Left lung (tissue), 1 donor: Measurements from ENCODE around the genes AP2A2 and KRTAP5-2.

DNA sequence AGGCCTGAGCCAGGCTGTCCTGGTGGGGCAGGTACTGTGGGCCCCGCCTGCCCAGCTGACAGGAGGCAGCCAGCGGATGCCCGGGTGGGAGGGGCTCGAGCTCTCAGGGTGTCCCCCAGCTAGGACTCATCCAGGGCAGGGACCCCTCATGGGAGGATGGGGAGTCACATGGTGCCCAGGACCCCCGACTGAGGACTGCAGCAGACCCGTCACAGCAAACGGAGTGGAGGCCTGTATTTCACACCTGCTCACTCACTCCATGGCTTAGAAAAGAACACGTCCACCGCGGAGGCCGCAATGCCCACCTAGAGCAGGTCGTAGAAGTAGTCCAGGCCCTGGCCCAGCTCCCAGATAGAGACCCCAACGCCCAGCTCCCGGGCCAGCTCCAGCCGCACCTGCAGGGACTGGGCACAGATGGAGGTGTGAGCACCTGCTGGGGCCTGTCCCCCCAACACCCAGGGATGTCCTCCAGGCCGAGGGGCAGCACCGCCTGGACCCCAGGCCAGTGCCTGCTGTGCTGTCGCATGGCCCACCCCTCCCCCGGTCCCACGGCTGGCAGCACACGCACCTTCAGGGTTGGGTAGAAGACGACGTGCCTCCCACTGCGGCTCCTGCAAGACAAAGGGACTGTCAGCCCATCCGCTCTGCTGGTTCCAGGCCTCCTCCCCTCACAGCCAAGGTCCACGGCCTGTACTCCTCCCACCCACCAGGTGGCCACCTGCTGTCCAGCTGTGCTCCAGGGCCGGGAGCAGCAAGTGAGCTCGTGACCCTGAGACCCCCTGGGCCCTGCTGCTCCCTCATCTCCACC is 27.1 kb downstream of the TSPAN4 start:
- PRO-cap: no peak

DNA sequence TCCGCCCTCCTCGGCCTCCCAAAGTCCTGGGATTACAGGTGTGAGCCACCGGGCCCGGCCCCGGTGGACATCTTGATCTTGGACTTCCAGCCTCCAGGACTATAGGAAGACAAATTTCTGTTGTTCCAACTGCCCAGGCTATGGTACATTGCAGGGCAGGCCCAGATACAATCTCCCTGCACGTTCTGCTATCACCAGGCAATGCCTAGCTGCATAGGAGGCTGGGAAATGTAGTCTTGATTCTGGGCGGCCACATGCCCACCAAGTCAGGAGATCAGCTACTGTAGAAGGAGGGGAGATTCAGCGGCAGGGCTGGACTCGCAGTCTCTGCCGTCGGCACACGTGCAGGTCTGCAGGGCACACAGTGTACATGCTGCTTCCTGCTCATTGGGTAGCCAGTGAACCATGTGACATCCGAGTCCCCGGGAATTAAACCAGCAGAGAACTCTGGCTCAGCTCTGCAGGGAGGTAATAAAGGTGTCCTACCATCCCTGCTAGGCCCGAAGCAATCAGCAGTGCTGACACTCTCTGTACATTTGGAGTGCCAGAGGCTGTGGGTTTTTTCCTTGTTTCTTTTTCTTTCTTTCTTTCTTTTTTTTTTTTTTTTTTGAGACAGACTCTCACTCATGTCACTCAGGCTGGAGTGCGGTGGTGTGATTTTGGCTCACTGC is 6.5 kb upstream of the AP2A2 start:
- PRO-cap: no peak

GRCh38 chr11:925120-926288 is at the start of gene AP2A2:
Gene AP2A2, plus strand, starts transcription at chr11:925870.
- PRO-cap: bidirectional peak, plus-strand start at chr11:925870, minus-strand start at chr11:925808

DNA sequence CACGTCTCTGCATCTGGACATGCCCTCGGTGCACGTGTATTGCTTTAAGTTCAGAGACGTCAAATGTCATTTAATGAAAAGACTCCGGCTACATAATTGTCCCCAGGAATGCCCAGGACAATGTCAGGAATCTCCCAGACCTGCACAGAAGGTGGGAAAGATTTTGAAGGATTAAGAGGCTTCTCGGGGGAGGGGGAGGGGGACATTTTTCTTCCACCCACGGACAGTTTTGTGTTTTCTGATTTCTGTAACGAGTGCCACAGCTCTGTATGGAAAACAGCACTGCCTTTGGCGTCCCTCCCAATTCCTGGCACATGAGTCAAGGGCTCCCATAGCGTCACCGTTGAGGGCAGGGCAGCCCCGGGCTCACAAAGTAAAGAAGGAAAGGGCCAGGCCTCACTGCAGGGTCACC is 24.2 kb upstream of the MUC6 start:
- PRO-cap: no peak

GRCh38 chr11:1229562-1230013 is 6.7 kb downstream of the MUC5B start:
- PRO-cap: no peak

- PRO-cap: no peak
Measured at GRCh38 chr11:1237133-1237614, 14.3 kb downstream of the MUC5B start.

DNA sequence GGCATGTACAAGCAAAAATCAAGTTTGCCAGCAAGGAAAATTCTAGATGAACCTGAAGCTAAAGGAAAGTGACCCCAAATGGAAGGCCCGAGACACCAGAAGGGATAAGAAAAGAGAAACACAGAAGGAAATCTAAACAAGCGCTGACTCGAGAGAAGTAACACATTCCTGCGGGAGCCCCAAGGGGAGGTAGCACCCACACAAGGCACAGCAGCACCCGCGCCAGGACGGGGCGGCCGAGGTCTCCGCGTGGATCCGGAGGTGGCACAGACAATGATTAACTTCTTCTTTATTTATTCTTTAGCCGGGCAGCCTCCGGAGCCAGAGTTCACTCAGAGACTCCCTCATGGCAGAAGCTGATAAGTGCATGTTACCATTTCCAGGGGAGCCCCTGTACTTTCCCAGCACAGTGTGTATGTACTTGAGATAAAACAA is 5.1 kb downstream of the TOLLIP start:
- PRO-cap: no peak

GRCh38 chr11:1309897-1310806 is 720 bp upstream of the TOLLIP start:
- PRO-cap: bidirectional peak, plus-strand start at chr11:1310028, minus-strand start at chr11:1310071; bidirectional peak, plus-strand start at chr11:1310243, minus-strand start at chr11:1310252

DNA sequence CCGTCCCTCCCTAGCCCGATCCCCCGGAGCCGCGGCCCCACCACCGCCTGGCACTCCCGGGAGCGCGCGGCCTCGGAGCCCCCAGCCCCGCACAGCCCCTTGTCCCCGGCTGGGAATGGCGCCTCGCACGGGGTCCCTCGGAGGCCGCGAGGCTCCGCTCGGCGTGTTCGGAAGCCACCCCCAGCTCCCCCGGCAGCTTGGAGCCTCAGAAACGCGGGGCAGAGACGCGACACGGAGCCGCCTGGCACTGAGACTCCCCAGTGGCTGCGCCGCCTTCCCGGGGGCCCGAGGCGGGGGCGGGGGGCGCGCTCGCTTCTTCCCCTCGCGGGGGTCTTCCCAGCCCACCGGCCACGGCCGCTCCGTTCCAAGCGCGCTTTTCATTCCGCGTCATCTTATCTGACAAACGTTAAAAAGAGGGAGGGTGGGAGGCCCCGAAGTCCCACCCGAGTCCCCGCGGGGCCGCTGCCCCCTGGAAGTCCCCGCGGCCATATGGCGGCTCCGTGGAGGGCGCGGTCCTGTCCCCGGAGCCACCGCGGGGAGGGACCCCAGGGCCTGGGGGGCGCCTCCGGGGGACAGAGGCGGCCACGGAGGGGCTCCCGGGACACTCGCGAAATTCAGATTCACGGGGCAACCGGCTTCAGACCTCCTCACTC is 27.9 kb upstream of the TOLLIP start:
- PRO-cap: no peak

- PRO-cap: no peak
Measured at GRCh38 chr11:1459723-1460300, 26.8 kb downstream of the MOB2 start.

- PRO-cap: no peak
Measured at GRCh38 chr11:1518902-1519720, 32.5 kb upstream of the MOB2 start.

DNA sequence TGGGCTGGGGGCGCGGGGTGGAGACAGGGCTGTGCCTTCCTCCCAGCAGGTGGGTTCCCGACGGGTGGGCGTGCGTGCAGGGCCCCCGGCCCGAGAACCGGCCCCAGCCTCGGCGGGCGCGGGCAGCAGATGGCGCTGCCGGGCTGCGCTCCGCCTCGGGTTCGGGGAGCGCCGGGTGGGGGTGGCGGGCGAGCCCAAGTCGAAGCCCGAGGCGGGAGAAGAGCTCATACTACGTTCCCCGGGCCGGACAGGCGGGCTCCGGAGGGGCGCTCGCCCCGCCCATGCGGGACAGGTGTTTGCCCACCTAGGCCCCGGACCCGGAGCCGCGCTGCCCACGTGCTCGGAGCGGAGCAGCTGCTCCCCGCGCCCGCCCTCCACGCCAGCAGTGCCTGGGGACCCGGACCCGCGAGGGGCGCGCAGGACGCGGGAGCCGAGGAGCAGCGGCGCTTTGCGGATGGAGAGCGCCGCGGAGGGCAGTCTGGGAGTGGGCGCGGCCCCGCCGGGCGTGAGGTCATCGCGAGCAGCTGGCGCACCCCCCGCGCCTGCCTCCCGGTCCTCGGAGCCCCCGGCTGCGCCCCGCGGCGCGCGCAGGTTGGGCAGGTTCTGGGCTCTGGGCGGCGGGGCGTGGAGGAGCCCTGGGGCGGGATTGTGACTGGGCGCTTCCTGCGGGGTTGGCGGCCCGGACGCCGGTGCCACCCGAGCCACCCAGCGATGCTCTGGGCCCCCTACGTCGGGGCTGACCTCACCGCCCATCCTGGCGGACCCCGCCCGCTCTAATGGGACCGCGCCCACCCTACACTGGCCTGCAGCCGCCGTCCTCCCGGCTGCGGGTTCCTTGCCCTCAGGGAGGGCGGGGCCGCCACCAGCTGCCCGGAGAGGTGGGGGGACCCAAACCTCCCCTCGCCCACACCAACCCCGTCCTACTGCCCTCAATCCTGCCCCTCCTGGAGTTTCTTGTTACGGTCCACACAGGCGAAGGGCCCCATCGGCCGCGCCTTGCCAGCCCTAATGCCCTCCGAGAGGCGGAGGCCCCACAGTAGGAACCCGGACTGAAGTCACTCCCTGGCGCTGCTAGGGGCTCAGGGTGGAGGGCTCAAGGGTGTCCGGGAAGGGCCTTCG is 25.1 kb downstream of the DUSP8 start:
- PRO-cap: no peak

DNA sequence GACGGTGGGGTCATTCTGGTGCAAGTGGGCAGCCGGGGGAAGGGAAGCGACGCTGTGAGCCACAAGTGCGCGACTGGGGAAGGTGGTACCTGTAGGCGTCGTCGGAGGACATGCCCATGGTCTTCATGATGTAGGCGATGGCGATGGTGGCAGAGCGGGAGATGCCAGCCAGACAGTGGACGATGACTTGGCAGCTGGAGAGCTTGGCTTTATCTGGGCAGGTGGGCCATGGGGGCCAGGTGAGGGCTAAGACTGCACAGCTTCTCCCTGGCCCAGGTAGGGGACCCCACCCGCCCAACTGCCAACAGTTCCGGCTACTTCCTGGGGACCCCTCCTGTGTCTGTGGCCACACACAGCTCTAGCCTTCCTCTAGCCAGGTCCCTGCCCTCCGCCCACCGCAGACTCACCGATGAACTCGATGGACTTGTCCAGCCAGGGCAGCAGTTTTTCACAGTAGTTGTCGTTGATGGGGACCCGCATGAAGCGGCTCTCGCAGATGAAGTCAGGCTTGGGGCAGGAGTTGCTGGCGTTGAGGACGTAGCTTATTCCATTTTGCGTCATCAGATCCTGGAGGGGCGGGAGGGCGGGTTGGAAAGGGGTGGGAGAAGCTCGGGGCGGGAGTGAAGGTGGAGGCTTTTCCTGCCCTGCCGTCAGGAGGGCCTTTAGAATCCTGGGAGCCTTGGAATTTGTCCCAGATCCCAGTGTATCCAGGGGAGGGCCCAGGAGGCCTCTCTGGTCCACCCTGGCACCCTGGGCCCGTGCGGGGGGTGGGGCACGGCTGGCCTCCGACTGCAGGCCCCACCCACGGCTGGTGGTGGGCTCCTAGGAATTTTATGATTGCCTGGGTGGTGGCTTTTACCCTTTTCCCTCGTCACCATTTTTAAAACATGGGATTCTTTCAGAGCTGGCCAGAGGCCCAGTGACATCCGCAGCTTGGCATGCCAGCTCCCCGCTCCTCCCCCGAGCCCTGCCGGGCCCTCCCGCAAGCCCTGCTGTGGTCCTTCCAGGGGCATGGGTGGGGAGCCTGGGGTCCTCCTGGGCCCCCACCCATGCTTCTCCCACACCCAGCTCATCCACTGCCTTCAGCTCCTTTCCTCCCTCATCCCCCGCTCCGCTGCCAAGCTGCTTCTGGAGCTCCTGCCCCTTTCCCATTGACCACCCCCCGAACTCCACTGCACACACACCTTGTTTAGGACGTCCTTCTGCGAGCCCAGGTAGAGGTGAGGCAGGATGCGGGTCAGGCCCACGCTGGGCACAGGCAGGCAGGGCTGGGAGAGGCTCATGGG is 13.9 kb downstream of the DUSP8 start:
- PRO-cap: no peak

DNA sequence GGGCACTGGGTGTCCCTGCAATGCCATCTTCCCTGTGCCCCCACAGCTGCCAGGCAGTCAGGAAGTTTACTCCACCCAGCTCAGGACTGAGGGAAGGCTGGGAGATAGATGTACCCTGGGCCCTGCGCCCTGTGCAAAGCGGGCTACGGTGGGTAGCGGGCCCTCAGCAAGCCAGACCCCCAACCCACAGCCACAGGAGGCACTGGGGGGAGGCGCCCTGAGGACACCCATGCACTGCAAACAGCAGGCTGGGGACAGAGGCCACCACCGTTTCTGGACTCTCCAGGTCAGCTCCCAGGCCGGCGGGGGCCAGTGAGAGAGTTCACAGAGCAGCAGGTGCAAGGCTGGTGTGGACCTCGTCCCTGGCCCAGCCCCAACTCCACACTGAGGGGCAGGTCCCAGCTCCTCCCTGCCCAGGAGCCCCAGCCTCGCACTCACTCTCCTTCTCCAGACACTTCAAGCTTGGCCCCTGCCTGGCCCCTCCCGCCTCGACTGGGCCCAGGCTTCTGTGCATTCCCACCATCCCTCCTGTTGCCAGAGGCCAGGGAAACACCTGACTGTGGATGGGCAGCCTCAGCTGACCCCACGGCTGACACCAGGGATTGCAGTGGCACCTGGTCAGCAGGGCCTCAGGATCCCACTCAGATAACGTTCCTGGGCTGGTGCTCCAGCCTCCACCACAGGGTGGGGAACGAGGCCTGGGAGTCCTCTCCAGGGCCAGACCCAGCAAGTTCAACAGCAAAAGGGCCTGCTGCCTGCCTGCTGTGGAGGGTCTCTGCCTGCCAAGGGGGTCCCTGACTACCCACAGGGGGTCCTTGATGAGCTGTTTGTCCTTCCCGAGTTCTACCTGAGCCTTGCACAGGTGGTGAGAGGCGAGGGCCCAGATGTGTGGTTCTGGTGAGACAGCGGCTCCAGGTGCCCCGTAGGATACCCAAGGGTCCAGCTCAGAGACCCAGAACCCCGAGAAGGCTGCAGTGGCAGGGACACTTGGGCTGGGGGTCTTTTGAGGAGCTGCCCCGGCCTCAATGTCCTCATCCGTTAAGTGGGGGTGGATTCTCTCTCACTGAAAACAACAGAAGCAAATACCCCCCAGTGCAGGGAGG is 4.6 kb downstream of the DUSP8 start:
- PRO-cap: no peak

GRCh38 chr11:1598111-1598448 is at the start of gene KRTAP5-2:
Gene KRTAP5-2, minus strand, starts transcription at chr11:1598294.
- PRO-cap: no peak

DNA sequence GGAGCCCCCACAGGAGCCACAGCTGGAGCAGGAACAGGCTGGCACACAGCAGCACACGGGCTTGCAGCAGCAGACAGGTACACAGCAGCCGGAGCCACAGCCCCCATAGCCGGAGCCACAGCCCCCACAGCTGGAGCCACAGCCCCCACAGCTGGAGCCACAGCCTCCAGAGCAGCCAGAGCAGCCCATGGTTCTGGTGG is 166 bp downstream of the KRTAP5-3 start:
- PRO-cap: no peak

GRCh38 chr11:1753766-1754253 is 3.4 kb upstream of the IFITM10 start:
- PRO-cap: no peak

GRCh38 chr11:1772416-1772902 is 8.7 kb upstream of the CTSD start:
- PRO-cap: bidirectional peak, plus-strand start at chr11:1772777, minus-strand start at chr11:1772626

DNA sequence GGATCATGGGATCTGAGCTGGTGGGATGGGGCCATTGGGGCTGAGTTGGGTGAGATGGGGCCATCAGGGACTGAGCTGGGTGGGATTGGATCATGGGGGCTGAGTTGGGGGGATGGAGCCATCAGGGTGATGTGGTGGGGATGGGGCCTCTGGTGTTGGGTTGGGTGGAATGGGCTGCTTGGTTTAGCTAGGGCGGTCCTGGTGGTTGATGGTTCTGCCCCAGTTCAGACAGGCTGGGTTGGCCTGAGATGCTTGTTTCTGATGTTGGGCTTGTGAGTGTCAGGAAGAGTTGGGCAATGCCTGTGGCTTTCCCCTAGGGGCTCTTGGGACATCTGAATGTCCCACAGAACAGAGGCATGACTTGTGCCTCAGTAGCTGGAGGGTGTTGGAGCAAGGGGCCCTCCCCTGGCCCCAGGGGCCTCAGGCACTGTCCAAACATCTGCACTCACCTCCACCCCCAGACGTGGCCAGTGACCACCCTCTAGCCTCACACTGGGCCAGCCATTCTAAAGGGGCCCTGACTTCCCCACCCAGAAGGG is 14.0 kb upstream of the CTSD start:
- PRO-cap: no peak

GRCh38 chr11:1780904-1781610 is 17.3 kb upstream of the CTSD start:
- PRO-cap: bidirectional peak, plus-strand start at chr11:1781424, minus-strand start at chr11:1781279